Prostate gland (tissue), 2 donors: ENCODE measurements around a stretch of chr1.

GRCh38 chr1:45543770-45544241, 6.8 kb upstream of the AKR1A1 start:
- PRO-cap = no peak
- RAMPAGE, long total RNA, 2 experiments = no peak in any of the 2 experiments

DNA sequence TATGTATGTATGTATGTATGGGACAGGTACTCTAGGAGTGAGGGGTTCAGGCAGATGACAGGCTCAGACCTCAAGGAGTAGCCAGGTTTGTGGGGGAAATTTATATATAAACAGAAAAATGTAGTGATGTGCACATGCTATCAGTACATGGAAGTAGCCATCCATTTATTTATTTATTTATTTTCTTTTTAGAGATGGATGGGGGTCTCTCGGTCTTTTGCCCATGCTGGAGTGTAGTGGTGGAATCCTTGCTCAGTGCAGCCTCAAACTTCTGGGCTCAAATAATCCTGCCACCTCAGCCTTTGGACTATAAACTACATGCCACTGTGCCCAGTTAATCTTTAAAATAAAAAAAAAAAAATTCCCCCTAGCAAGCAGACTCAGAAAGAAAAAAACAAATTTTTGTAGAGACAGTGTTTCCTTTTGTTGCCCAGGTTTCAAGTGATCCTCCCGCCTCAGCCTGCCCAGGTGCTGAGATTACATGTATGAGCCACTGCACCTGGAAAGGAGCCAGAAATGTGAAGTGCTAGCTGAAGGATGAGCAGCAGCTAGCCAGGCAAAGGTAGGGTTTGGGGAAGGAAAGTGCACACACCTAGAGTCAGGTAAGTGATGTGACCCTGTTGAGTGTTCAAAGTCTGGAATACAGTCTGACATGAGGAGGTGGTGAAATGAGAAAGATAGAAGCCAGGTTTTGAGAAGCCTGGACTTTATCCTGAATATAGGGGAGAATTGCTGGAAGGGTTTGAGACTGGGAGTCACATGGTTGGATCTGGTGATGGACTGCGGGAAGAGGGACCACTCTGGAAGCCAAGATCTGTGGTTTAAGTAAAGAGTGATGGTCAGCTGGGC, 1.6 kb downstream of the AKR1A1 start:
- PRO-cap = no peak
- RAMPAGE, long total RNA, 2 experiments = no peak in any of the 2 experiments

DNA sequence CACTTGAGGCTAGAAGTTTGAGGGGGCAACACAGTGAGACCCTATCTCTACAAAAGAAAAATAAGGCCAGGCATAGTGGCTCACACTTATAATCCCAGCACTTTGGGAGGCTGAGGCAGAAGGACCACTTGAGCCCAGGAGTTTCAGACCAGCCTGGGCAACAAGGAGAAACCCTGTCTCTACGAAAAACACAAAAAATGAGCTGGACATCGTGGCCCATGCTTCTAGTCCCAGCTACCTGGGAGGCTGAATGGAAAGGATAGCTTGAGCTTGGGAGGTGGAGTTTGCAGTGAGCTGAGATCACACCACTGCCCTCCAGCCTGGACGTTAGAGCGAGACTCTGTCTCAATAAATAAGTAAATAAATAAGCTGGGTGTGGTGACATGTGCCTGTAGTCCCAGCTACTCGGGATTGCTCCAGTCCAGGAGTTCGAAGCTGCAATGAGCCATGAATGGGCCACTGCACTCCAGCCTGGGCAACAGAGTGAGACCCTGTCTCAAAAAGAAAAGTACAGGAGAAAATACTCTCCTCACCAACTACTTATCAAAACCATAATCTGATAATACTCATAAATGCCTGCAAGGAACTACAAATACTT, 3.6 kb downstream of the AKR1A1 start:
- PRO-cap = no peak
- RAMPAGE, long total RNA, 2 experiments = no peak in any of the 2 experiments

DNA sequence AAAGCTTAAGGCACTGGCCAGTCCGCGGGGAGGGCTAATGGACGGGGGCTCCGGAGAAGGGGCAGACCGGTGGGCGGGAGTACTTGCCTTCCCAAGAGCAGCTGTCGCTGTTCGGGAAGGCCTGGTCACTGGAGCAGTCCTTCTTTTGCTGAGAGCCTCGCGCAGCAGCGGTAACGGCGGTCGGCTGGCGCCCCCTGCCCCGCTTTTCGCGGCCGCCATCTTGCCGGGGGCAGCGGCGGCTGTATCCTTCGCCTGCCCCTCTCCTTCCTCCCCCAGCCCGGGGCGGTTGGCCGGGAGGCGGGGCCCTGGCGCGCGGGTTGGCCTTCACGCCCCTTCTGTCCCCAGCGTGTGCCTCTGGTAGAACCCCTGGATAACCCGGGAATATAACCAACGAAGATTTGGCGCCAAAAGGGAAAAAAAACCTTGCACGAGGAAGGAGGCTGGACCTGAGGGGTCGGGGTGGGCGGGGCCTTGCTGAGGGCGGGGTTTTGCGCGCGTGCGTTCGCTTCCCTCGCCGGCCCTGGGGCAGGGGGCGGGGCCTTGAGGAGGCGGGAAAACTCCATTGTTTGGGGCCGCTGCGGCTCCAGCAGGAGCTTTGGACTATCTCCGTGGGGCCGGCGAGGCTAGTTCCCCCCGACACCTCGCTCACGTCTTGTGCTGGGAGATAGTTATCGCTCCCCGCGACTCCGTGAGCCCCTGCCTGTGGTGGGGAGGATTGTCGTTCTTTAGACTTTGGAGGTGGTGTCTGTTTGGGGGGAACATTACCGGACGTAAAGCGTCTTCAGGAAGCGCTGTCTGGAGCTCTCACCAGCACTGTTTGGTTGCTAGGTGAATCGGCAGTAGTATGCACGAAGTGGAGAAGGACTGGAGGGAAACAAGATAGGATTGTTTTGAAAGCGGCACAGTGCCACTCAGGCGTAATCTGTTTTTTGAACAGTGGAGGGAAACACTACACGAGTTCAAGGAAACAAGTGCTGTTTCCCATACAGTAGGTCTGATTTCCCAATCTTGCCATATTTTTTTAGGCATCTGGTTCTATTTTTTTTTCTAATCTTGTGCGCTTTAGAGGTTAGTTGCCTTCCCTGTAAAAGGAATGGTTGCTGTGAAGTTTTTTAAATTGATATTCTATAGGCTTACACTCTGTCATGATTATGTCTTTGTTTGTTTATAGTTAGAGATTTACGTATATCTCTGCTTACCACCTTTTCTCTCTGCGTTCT, 791 bp downstream of the NASP start:
- PRO-cap = bidirectional peak, plus-strand start at position 562 of the sequence, minus-strand start at position 448 of the sequence
- RAMPAGE, long total RNA, 2 experiments = no peak in any of the 2 experiments

GRCh38 chr1:45616459-45617102, 7.3 kb downstream of the CCDC17 start:
- PRO-cap = no peak
- RAMPAGE, long total RNA, 2 experiments = no peak in any of the 2 experiments

- PRO-cap = unidirectional peak, plus-strand start at chr1:45644287
- RAMPAGE, long total RNA, 2 experiments = no peak in any of the 2 experiments
Measured at GRCh38 chr1:45643766-45644481, 20.1 kb upstream of the CCDC17 start.

GRCh38 chr1:45650278-45651725, 26.9 kb upstream of the CCDC17 start:
- PRO-cap = no peak
- RAMPAGE, long total RNA, 2 experiments = no peak in any of the 2 experiments

DNA sequence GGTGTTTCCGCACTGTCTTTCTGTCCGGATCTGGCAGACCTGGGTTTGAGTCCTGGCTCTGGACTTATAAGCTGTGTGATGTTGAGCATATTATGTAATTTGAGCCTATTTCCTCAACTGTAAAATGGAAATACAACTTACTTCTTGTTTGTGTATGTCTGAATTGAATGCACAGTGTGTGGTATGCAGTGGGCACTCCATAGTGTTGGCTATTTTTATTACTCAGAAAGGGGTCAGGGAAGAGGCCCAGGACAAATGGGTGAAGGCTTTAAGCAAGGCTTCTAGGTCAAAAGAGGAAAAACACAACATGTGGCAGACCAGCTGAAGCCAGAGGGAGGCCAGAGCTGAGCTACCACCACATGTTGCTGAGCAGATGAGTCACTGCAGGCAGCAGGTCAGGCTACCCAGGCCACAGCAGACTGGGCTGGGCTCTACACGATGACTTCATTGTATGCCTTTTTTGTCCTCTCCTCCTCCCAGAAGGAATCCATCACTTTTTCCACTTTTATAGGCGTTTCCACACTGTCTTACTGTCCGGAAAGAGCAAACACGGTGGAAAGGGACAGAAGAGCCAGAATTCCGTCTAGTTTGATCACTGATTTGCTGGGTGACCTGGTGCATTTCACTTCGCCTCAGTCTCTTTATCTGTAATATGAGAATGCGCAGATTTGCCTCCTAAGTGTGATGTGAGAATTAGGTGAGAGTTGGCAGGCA, 728 bp upstream of the MAST2 start:
- PRO-cap = no peak
- RAMPAGE, long total RNA, 2 experiments = no peak in any of the 2 experiments

DNA sequence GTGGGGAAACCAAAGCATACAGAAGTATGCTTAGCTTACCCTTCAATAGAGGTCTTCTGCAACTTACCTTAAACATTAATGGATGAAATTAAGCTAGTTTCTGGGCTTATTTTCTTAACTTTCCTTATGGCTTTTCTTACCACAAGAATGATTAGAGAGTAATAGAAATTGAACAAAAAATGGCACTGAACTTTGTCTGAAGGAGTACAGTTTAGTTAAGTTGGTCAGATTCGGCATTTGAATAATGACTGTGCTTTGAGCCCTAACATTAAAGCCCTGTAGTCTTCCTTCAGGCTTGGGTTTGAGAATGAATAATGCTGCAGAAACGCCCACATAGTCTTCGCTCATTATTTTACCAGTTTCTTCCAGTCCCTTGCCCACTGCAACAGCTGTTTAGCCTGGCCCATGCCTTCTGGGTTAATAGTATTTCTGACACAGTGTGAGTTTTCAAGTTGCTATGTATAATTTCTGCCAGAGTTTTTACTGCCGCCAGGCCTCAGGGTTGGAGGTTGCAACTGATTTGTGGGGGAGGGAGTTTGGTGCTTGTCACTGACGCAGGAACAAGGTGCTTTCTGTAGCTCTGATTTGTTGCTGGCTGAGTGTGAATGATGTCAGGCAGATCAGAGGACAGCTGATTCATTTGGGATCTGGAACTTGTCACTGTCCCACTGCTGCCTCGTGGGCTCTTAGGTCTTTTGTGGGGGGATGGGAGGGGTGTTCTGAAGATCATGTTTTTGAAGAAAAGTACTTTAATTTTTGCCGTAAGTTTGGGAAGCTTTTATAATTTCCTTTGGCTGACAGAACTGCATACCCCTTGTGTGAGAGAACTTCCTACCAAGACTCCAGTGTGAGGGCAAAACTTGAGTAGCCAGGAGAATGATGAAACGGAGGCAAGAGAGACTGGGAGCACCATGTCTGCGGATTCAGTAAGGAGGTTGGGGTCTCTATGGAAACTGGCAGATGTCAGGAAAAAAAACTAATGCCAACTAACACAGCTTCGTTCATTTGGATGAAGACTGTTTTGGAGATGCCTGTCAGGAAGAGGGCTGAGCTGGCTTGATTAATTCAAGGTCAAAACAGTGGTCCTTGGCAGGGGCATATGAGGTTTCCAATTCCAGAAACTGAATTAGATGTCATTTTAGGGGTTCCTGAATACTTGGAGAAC, 109.9 kb downstream of the MAST2 start:
- PRO-cap = no peak
- RAMPAGE, long total RNA, 2 experiments = no peak in any of the 2 experiments

- PRO-cap = no peak
- RAMPAGE, long total RNA, 2 experiments = no peak in any of the 2 experiments
Measured at GRCh38 chr1:45954392-45954945, 151.1 kb downstream of the MAST2 start.

DNA sequence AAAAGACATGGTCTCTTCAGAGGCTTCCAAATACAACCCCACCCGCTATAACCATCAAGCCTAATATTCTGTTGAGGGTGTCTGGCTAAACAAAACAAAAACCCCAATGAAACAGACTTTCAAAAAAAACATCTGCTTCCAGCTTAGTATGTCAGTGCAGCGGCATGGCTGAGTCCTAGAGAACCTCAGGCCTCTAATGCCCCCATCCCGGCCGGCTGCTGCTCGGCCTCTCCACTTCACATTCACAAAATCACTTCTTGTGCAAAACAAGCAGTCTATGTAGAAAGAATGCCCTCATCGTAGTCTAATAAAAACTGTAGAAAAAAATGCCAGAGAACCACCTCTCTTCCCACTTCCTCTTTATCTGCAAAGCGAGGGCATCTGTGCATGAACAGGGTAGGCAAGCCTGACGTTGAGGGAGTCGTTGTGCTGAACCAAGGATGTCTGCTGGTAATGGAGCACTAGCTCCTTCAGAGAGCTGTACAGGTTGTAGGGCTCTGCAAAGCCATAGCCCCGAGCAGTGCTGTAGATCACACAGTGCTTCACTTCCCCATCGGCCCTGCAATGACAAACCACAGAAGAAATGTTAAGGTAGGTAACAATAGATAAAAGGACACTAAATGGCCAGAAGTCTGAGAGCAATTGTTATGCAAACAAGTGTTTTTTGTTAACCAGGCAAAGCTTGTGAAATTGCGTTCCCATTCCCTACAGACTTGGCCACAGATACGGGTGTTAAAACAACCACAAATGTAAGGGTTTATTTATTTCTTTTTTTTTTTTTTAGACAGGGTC, 88.9 kb downstream of the PIK3R3 start:
- PRO-cap = no peak
- RAMPAGE, long total RNA, 2 experiments = no peak in any of the 2 experiments

GRCh38 chr1:46131391-46132014, 926 bp downstream of the PIK3R3 start:
- PRO-cap = no peak
- RAMPAGE, long total RNA, 2 experiments = no peak in any of the 2 experiments

DNA sequence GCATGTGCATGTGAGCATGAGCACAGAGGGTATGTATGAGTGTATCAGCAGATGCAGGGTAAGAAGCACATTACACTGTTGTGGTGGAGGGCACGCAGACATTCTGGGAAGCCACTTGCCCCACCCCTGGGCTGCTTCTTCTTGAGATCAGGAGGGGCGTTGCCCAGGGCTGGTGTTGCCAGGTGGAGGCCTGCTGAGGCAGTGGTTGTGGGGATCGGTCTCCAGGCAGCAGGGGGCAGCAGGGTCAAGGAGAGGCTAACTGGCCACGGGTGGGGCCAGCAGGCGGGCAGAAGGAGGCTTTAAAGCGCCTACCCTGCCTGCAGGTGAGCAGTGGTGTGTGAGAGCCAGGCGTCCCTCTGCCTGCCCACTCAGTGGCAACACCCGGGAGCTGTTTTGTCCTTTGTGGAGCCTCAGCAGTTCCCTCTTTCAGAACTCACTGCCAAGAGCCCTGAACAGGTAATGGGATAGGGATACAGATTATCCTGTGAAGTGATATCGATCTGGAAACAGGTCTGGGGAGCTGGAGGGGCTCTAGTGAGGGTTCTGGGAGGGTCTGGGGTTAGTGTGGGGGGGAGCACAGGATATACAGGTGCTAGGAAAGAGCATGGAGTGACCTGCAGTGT, 4.0 kb upstream of the P3R3URF start:
- PRO-cap = unidirectional peak, plus-strand start at position 169 of the sequence; unidirectional peak, plus-strand start at position 330 of the sequence
- RAMPAGE, long total RNA, 2 experiments = start-site peak on the plus strand in 2 of 2 experiments, centred at positions 174 to 333 of the sequence, 24 to 860 reads per replicate

GRCh38 chr1:46246407-46247558, 780 bp upstream of the RAD54L start:
- PRO-cap = unidirectional peak, minus-strand start at chr1:46246948; bidirectional peak, plus-strand start at chr1:46247614, minus-strand start at chr1:46247309
- RAMPAGE, long total RNA, 2 experiments = no peak in any of the 2 experiments

- PRO-cap = no peak
- RAMPAGE, long total RNA, 2 experiments = no peak in any of the 2 experiments
Measured at GRCh38 chr1:46330820-46331127, 9.8 kb upstream of the NSUN4 start.

- PRO-cap = no peak
- RAMPAGE, long total RNA, 2 experiments = no peak in any of the 2 experiments
Measured at GRCh38 chr1:46361493-46362113, 21.0 kb downstream of the NSUN4 start.

DNA sequence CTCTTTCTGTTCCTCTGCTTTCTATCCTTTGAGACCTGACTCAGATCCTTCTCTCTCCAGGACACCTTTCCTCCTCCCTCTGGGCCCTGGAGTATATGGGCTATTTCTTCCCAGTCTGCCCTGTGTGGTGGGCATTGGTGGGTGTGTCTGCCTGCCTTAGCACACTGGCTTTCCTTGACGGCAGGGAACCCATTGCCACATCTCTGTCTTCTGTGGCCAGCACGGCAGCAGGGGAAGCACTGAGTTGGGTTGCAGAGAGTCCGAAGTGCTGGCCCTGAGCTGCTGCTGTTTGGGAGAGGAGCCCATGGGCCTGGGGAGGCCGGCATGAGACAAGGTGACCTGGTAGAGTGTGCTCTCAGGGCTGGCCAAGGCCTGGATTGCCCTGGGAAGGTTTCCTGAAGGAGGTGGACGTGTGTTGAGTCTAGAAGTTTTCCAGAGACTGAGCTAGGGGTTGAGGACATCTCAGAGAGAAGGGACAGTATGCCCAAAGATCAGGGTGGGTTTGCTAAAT, 20.1 kb downstream of the FAAH start:
- PRO-cap = no peak
- RAMPAGE, long total RNA, 2 experiments = start-site peak on the plus strand in 2 of 2 experiments, centred at positions 177 to 216 of the sequence, 16 to 22 reads per replicate

DNA sequence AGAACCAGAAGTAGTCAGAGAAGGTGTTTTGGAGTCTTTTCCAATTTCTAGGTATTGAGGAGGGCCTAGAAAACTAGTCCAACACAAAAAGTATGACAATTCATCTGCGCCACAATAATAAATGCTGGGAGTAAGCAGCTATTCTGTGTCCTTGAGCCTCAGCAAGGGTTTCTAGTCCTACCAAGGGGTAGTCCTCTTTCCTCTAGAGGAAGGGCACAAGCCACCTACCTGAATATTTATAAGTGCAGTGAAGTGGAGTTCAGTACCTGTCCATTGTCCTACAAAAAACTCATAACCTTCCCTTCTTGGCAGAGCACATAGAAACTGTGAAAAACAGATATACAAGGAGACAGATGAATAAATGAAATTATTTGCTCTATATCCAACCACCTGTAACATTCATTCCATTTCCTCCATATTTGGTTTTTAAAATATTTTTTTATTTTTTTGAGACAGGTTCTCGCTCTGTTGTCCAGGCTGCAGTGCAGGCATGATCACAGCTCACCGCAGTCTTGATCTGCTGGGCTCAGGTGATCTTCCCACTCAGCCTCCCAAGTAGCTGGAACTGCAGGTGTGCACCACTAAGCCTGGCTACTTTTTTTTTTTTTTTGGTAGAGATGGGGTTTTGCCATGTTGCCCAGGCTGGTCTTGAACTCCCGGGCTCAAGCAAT, 23.1 kb downstream of the ATPAF1 start:
- PRO-cap = no peak
- RAMPAGE, long total RNA, 2 experiments = no peak in any of the 2 experiments

DNA sequence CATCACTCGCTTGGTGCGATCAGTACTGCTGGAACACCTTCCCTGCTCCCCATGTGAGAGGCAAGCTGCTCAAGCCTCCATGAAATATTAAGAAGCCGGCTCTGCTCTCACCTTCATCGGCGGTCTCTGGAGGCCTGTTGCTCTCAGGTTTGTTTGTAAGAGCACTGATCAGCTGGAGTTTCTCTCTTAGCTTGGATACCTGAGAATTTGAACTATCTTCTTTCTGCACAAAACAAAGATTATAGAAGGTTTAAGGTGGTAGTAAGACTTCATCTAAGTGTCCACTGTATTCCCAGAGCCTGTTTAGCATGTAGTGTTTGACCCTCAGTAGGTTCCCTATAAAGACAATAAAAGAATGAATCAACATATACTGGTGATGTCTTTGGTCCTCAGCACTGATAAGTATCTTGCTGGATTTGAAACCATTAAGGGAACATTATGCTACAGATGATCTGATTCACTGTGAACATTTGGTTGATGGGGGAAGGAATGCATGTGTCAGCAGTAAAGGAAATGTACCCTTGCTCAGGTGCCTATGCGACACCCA, 12.8 kb downstream of the TEX38 start:
- PRO-cap = no peak
- RAMPAGE, long total RNA, 2 experiments = no peak in any of the 2 experiments

GRCh38 chr1:46754515-46755089, 35.7 kb upstream of the EFCAB14 start:
- PRO-cap = unidirectional peak, plus-strand start at chr1:46755035
- RAMPAGE, long total RNA, 2 experiments = no peak in any of the 2 experiments